PC-3 (cell line): ENCODE measurements around a stretch of chr6.

GRCh38 chr6:6605907-6606313 lies 17.4 kb downstream of the LY86 start:
- RAMPAGE, long total RNA: no peak

- RAMPAGE, long total RNA: no peak
These were observed 96.0 kb downstream of the LY86 start for GRCh38 chr6:6684486-6684982.

DNA sequence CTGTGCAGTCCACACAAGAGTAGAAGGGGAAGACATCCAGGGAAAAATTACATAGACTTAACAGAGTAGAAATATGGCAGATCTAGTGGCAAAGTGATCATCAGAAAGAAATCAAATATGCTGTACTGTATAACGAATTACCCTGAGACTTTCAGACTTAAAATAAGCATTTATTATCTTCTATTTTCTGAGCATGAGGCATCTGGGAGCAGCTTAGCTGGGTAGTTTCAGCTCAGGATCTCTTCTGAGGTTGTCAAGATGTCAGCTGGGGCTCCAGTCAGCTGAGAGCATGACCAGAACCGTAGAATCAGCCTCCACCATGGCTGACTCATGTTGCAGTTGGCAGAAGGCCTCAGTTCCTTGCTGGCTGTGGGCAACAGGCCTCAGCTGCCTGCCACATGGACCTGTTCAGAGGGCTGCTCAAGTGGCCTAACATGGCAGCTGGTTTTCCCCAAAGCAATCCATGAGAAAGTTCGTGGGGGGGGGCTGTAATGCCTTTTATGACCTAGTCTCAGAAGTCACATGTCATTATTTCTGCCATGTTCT lies 142.2 kb downstream of the LY86 start:
- RAMPAGE, long total RNA: no peak

DNA sequence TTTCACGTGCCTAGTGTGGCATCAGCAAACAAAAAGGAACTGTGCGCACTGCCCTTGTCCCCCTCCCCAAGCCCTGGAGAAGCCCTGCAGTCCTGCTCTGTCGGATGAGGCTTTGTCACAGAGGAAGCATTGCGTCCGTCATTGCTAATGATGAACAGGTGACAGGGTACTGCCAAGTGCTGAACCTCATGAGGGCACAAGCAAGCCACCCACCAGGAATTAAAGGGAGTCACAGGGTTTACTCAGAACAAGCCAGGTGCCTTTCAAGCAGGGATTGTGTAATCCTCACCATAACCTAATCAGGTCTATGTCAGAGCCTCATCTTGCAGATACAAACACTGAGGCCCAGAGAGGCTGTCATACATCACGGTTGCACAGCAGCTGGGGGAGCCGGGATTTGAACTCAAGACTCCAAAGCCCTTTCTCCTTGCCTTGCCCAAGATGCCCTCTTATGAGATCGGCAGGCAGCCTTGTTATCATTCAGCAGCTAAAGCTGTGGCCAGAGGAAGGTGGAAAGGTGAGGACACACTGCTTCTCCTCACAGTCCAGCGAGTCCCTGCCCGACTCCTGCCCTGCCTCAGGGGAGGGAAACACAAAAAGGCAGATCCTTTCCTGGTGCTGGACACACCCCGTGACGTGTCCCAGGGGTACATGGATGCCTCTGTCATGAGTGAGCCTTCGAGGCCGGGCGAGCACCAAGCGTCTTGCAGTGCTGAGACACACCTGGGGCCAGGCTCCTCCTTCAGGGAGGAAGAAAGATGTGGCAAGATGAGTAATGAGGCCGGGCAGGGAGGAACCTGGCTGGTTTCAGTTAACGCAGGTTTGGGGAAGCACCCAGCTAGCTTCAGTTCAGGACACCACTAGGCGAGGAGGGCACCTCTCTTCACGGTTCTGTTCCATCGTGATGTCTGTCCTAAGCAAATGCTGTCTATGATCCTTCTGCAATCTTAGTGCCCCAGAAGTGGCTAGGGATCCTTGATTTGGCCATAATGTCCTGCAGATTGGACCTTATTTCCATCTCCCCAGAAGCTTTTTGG lies 214.9 kb downstream of the LY86 start:
- RAMPAGE, long total RNA: no peak

DNA sequence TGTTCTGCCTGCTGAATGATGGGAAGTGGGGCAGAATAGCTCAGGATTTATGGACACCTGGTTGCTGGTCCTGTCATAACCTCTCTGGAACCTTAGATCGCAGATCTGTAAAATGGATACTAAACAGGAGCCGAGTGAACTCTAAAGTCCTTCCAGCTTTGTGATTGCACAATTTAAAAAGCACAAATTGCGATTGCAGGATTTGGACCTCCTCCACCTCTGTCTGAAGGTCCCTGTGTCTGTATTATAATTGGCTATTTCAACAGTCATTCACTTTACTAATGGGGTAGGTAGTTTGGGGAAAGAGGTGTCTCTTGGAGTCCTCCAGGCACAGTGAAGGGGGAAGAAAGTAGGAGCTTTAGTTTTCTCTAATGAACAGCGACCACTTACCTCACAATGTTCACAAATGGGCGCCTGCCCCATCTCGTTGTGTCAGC lies 220.5 kb downstream of the LY86 start:
- RAMPAGE, long total RNA: no peak

DNA sequence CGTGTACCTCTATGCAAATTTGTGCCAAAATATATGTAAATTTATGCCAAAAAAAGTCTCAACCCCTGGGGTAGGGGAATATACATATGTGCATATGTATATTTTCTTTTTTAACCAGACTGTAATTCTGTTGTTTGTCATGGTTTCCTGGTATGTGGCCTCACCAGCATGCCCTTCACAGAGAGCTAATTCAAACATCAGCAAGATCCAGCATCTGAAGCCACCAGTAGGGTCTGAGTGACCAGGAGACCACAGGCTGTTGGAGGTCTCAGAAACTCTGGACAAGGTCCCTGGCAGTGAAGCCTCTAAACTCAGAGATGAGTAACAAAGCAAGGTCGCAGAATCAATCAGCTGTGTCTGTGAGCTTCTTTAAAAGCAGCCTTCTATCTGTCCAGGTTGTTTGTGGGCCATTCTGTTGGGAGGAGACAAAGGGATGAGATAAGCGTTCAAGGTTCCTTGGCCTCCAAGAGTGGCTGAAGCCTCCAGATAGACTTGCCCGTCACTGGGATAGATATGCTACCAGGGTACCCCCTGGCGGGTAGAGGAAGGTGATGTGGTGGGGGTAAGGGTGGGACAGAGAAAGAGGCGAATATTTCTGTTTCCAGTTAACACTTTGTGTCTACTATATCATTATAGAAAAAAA lies 234.8 kb upstream of the RREB1 start:
- RAMPAGE, long total RNA: no peak

DNA sequence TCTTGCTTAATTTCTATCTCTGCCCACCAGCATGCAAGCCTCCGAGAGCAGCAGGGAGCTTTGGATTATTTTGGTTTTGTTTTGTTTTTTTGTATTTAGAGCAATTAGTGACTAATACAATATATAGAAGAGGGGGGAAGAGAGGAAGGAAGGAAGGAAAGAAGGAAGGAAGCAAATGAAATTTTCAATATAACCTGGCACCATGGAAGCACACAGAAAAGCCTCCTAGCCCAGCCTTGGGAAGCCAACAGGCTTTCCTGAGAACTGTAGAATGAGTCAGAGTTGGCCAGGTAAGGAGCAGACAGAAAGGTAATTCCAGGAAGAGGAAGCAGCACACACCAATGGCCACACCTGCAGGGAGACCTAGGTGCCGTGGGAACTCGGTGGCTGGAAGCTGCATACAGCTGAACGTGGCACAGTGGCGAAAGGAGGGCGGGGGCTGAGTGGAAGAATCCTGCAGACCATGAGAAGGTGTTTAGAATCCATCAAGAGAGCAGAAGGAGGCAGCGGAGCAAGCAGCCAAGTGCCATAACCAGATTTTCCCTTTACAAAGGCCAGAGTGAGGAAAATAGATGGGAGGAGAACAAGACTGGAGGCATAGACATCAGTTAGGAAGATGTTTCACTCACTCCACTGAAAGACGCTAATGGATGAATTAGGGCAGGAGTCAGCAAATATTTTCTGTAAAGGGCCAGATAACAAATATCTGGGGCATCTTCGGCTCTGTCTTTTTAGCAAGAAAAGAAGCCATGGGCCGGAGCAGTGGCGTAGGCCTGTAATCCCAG lies 224.7 kb upstream of the RREB1 start:
- RAMPAGE, long total RNA: no peak

GRCh38 chr6:6890360-6891000 lies 217.3 kb upstream of the RREB1 start:
- RAMPAGE, long total RNA: no peak

GRCh38 chr6:7008426-7009036 lies 99.2 kb upstream of the RREB1 start:
- RAMPAGE, long total RNA: no peak

DNA sequence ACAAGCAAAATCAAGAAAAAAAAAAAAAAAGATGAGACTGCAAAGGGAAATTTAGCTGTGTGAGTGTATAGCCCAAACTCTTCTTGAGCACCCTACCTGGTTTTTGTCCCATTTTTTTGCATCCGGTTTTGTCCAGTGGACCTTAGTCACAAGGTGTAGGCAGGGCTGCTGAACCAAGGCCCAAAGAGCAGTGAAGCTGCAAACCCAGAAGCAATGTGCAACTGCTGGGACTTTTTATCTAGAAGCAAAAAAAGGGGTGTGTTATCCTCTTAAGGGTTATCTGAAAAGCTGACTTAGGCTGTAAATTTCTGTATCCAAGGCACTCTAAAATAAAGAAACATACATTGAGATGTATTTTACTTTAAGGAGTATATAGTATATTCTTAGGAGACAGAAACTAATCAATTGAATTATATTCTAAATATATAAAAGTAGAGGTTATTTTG lies 54.4 kb upstream of the RREB1 start:
- RAMPAGE, long total RNA: no peak

DNA sequence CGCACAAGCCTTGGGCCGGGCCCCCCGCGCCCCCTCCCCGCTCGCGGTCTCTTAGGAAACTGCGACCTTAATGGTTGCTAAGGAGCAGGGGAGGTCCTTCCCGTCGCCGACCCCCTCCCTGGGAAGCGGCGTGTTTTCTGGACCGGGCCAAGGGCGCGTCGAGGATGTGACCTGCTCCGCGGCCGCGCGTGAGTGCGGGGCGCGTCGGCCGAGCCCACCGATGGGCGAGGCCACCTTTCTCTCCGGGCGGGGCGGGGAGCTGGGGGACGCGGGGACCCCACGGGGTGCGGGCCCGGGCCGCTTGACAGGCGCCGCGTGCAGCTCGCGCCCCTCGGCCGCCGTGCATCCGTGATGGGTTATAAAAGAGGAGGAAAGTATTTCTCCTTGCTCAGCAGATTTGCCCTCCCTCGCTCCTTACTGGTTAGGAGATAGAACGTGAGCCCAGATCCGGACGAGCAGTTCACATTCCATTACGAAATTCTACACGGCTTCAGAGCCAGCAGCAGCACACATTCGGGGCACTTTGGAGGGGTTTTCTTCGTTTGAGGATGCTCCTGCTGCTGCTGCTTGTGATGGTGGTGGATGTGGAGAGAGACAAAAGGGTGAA lies 1.6 kb downstream of the RREB1 start:
- RAMPAGE, long total RNA: no peak

DNA sequence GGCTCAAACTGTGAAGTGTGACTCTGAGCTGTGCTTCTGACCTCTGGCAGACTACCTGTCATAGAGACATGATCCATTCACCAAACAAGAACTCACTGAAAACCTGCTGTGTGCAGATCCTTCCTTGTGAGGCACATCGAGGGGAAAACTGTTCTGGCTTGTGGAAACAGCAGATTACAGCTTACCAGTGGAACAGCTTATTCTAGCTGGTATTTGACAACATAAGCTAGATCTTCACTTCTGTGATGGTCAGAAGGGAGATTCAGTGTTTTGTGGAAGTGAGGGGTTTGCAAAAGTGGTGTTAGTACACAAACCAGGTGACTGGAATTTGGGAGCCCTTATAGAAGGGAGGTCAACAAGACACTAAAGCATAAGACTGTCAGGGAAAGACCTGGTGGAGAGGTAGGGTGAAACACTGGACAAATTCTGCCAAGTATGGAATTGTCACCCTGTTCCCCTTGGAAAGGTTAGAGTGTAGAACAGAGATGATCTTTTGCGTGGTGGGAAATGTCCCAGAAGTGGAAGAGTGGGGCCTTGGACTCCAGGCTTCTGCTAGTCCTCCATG lies 17.2 kb downstream of the RREB1 start:
- RAMPAGE, long total RNA: no peak

DNA sequence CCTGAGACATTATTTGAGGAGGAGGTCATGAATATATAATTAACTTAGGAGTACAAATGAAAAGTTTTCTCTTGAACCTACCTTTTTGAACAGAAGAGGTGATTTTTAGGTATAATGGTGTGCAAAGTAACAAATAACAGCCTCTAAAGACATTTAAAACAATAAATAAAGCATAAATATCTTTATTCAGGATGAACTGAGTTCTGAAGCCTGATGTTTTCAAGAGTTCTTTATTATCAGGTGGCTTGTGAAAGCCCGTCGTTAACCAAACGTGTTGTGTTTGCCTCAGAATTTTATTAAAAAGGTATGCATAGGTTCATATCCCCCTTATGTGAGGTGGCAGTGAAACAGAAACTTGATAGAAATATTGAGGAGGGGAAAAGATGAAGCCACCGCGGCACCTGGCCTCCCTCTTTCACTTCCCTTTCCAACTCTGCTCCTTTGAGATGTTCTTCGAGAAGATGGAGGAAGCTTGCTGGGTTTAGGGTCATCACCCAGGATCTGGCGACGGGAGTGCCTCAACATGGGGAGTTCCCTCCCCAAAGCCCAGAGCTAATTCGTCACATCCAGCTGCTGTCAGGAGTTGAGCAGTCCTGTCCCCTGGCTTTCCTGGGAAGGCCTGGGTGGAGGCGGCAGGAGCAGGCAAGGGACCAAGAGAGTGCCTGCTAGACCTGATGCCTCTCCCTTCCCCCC lies 29.0 kb downstream of the RREB1 start:
- RAMPAGE, long total RNA: no peak

DNA sequence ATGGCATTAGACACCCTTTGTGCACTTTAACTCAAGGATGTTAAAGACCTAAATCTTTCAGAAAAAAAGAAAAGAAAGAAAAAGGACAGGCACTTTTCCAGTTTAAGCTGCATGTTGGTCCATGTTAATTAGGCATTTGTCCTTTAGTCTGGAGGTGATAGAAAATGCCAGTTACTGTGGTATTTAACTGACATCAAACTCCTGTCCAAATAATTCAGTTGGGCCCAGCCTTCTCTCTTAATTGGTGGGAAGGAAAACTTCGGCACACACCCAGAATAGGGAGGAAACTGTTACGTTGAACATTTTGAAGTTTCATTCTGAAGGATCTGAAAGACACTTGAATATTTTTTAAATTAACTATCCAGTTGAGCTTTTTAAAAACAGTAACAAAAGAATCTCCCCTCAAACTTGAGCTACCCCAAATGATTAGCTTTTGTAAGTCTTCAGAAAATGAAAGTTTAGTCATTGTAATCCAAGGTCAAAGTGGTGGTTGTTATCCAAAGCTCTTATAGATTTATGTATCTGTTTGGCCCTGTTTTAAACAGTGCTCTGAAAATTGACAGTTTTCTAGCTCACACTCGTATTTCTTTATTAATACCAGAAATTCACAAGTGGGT lies 30.4 kb downstream of the RREB1 start:
- RAMPAGE, long total RNA: no peak

- RAMPAGE, long total RNA: no peak
These were observed 77.4 kb downstream of the SSR1 start for GRCh38 chr6:7235512-7236119.

GRCh38 chr6:7346873-7348143 lies 34.3 kb upstream of the SSR1 start:
- RAMPAGE, long total RNA: no peak

DNA sequence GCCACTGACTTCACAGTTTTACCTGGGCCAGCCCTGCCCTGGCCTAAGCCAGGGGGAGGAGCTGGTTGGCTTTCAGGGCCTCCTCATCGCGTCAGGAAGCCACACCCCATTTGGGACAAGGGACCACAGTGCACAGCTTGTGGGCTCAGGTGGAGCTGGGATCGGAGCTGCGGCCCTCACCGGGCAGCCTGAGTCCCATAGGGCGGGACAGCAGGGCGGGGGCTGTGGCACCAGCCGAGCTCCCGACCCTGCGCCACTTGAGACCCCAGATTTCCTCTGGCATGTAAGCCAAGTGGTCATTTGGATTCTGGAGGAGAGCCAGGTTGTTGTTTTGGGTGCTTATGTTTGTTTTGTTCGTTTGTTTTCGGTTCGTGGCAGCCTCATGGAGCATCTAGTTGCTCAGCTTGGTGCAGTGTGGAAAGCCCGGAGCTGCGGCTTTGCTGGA lies 42.2 kb downstream of the RIOK1 start:
- RAMPAGE, long total RNA: no peak

GRCh38 chr6:7528665-7529076 lies 12.8 kb upstream of the DSP start:
- RAMPAGE, long total RNA: no peak

GRCh38 chr6:7532196-7532643 lies 9.3 kb upstream of the DSP start:
- RAMPAGE, long total RNA: no peak

- RAMPAGE, long total RNA: no peak
These were observed 5.1 kb upstream of the SNRNP48 start for GRCh38 chr6:7584609-7585600.